UCH-1 (cell line): Measurements from ENCODE around the gene CHSY1.

DNA sequence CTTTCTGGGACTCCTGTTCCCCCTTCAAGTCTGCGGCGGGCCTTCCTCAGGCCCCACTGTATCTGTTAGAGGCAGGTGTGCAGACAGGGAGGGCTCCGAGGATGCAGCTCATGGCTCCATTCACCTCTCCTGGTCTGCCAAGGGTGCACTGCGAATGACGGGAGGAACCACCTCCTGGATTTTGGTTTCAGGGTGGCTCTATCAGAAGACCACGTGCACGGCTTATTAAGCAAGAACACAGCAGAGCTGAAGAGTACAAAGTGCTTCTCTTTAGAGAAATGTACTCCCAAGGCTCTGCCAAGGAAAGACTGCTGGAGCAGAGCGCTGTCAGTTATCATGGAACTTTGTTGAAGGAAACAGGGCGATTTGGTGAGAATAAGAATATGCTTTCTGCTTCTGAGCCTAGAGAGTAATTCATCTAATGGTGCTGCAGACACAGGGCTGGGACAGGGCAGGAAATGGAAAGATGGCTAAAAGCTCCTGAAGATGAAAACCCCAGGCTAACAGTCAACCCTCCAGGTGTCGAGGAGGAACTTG, 173.6 kb downstream of the ADAMTS17 start:
- RRBS: no CpG with 5 or more reads among the region's 10 CpGs

- RRBS: no CpG with 5 or more reads among the region's 16 CpGs
Observed at GRCh38 chr15:100216018-100216790, 125.6 kb downstream of the ADAMTS17 start.

DNA sequence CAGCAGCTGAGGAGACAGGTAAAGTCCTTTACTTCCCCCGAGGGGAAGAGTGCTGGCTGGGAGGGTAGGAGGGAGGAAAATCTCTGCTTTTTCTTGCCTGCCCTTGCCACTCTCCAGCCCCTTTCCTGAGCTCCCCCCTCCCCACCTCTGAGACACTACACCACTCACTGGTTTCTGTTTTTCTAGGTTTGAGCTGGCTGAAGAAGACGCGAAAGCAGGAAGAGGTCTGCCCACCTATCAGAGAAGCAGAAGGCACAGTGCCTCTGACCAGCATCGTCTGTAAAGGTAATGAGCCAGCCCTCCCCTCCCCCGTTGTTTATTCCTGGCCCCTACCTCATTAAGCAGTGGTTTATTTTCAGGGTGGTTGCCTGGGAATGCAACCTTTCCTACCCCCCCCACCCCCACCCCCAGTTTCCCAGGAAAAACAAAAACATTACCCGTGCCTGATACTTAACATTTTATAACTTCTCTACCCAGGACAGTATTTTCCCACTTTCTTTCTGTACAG, 694 bp downstream of the ASB7 start:
- RRBS: no CpG with 5 or more reads among the region's 6 CpGs

DNA sequence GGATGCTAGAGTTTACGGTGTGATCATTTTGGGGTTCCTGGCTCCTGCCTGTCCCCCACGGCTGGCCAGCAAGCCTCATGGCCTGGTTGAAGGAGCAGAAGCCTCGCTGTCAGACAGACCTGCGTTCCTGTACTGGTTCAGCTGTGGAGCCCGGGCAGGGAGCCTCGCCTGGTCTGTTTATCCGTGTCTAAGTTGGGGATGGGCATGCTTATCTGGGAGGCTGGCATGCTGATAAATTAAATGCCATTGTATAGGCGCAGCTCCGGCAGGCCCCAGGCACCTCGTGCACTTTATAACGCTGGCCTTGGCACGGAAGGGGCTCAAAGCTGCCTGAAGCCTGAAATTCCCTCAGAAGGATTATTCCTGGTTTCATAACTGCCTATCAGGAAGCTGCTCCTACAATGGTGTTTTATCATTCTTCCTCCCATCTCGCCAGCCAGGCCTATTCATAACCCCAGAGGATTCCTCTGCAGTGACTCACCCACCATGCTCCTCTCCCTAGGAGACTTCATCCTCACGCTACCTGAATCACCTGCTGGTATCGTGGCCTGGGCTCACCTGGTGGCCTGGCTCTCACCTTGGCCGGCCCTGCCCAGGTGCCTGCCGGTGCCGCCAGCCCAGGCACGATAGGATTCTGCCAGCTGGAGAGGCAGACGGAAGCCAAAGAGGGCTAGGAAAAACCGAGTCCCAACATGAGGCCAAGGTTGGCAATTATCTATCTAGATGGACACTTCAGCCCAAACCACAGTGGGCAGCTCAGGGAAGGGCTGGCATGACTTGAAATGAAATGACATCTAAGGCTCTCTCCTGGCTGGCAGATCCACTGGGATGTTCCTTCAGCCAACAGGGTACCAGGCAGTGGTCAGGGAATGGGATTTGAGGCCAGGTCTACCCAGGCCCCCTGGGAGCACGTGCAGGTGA, 111.1 kb downstream of the ASB7 start:
- RRBS: 71% methylated on average over 2 of the region's 22 CpGs

DNA sequence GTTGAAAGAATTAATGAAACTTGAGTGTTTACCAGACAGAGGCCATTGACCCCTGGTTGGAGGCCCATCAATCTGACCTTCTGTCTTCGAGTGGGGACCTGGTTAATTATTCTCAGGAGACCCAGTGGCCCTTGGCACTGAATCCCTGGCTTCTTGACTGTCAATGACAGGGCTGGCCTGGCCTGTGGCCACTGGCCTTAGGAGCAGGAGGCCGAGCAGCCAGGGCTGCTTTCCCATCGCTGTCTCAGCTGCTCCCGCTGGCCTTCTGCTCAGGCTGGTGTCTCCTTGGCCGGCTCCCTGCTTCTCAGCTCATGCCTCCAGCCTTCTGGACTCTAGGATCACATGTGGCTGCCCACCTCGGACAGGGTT, 113.5 kb downstream of the ASB7 start:
- RRBS: no CpG with 5 or more reads among the region's 6 CpGs

DNA sequence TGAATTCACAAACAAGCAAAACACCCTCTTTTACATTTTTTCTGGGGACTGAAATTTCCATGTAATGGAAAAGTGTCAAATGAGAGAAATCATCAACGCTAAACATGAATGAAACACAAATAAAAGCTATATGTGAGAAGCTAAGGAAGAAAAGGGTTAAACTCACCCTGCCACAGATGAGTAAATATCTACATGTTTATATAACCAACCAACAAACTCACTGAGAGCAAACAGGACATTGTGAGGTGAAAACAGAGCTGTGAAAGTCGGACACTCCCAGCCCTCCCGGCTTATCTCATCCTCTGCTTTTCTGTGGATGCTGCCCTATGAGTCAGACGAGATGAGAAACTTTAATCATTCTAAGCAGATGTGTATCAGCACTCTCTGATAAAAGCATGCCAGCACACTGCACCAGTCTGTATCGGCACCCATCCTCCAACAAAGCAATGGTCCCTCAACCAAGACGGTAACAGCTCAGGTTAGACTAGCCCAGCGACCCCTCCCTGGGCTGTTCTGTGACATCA, 120.0 kb upstream of the ALDH1A3 start:
- RRBS: no CpG with 5 or more reads among the region's 7 CpGs

GRCh38 chr15:101027113-101027972, 108.2 kb downstream of the LRRK1 start:
- RRBS: no CpG with 5 or more reads among the region's 31 CpGs

GRCh38 chr15:101067732-101068133, 148.6 kb downstream of the LRRK1 start:
- RRBS: no CpG with 5 or more reads among the region's 8 CpGs

DNA sequence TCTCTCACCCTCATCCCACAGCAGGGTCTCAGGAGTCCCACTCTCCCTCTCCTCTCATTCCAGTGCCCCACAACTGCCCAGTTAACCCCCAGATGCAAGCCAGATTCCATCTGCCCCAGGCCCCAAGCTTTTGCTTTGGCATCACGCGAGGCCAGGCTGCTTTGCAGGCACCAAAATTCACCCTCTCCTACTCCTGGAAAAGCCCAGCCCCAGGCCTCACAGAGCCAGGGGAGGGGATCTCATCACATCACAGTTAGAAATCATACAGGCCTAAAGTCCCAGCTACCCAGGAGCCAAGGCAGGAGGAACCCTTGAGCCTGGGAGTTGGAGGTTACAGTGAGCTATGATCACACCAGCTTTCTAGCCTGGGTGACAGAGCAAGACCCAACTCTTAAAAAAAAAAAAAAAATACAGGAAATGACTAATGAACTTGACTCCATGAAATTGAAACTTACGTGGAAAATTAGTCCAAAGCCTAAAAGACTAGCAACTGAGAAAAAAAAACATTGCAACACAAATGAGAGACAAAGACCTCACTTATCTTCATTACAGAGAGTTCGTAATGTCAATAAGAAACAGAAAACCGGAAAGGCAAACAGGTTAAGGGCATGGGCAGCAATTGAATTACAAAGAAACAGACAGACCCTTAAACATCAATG, 151.4 kb downstream of the LRRK1 start:
- RRBS: no CpG with 5 or more reads among the region's 5 CpGs

- RRBS: 55% methylated on average over 4 of the region's 25 CpGs
Observed at GRCh38 chr15:101091076-101092139, 160.4 kb downstream of the CHSY1 start.

- RRBS: no CpG with 5 or more reads among the region's 16 CpGs
Observed at GRCh38 chr15:101139926-101140690, 111.7 kb downstream of the CHSY1 start.

- RRBS: 3% methylated on average over 113 of the region's 161 CpGs
Observed at GRCh38 chr15:101251158-101252081, at the start of gene CHSY1. Gene CHSY1 (minus strand): TSS chr15:101252048.

DNA sequence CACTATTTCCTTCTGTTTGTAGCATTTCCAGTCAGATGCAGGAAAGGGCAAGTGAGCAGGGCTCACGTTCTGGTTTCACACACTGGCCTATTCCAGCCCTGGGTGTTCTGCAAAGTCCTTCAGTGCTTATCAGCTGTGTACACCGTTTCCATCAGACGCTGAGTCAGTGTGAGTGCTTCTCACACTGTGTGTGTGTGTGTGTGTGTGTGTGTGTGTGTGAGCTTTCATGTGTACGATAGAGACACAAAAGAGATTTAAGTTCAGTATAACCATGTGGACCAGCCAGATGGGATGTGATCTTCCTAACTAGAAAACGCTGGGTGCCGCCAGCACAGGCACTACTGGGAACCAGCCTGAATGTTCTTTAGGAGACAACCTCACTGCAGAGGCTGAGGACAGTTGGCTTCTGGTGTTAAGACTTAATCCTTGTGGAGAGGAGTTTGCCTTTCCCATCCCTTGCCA, 3.8 kb upstream of the CHSY1 start:
- RRBS: no CpG with 5 or more reads among the region's 6 CpGs

DNA sequence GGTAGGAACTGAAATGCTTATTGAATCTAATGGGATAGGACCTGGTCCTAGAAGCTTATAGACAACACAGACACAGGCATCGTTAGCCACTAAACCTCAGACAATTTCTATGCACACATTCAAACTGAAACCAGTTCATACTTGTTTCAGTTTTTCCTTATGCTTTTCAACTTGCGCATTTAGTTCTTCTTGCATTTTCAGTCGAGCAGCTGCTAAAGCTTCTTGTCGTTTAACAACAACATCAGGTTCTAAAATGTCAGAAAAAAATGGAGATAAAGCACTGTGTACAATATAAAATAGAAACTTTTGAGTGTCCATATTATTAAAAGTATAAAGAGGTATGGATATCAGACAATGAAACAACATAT, 2.2 kb downstream of the SELENOS start:
- RRBS: no CpG with 5 or more reads among the region's 4 CpGs

GRCh38 chr15:101334341-101334787, 39.3 kb upstream of the SNRPA1 start:
- RRBS: no CpG with 5 or more reads among the region's 6 CpGs

GRCh38 chr15:101499172-101499658, 9.7 kb upstream of the PCSK6 start:
- RRBS: 74% methylated on average over 1 of the region's 4 CpGs

DNA sequence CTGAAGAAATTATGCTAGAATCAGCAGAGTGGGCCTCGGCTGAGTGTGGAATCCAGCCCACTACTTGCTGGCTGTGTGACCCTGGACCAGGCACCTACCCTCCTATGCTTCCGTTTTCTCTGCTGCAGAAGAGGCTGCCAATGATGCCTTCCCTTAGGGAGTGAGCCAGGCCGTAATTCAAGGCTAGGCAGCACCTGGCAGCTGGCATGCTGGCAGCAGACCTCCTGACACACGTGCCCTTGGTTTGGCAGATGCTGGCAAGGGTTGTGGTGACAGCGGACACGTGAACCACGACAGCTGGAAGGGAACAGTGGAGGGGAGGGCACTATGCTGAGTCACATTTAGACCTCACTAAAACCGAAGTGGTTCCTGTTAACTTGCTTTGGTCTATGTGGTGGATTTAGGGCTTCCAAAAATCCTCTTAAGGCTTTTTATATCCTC, 10.4 kb upstream of the PCSK6 start:
- RRBS: no CpG with 5 or more reads among the region's 8 CpGs

GRCh38 chr15:101531148-101531460, 41.6 kb upstream of the PCSK6 start:
- RRBS: 92% methylated on average over 4 of the region's 13 CpGs

DNA sequence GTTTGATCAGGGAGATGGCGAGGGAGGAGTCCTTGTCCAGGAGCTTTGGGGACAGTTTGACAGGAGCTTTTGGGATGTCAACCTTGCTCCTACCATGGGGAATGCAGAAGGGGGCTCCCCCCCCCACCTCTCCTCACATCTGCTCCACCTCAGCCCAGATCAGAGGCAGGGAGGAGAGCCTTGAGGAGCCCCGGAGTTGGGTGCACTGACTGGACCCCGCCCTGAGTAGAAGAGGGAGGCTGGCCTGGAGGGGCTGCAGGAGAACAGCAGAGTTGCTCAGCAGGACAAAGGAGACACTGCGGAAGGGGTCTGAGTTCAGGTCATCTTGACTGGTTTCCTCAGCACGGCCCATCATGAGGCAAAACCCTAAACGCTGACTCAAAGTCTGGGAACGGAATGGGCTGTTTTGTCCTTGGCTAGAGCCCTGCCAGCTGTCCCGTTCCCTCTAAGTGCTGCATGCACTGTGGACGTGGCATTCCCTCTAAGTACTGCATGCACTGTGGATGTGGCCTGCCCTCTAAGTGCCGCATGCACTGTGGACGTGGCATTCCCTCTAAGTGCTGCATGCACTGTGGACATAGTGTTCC, 36.9 kb downstream of the TM2D3 start:
- RRBS: no CpG with 5 or more reads among the region's 11 CpGs

GRCh38 chr15:101615732-101616974, 36.0 kb downstream of the TM2D3 start:
- RRBS: no CpG with 5 or more reads among the region's 34 CpGs